HTR-8/SVneo (cell line): Measurements from ENCODE around the genes TICAM1, KDM4B and ZNRF4.

- RRBS: no CpG with 5 or more reads among the region's 2 CpGs
These were observed 15.1 kb downstream of the DPP9 start for GRCh38 chr19:4708599-4708879.

- RRBS: 58% methylated on average over 28 of the region's 58 CpGs
These were observed 10.1 kb downstream of the DPP9 start for GRCh38 chr19:4713245-4714312.

GRCh38 chr19:4717375-4718200, 6.1 kb downstream of the DPP9 start:
- RRBS: under 1% methylated on average over 7 of the region's 21 CpGs

DNA sequence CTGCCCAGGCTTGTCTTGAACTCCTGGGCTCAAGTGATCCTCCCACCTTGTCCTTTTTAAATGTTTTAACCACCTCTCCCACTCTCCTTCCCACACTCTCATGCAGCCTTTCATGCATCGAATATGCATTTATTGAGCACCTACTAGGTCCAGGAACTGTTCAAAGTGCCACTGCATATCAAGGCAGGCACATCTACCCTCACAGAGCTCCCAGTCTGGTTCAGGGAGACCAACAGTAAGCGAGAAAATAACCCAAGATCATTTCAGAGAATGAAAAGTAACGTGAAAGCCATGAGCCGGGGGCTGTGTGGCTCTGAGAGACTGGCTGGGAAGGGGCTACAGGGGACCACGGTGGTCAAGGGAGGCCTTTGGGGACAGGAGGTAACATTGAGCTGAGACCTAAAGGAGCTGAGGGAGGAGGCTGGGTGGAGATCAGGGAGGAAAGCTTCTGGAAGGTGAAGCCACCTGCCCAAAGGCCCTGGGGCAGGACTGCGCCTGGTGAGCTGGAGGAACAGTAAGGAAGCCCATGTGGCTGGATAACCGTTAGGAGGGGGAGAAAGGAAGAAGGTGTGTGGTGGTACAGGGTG, 997 bp downstream of the TICAM1 start:
- RRBS: no CpG with 5 or more reads among the region's 7 CpGs

DNA sequence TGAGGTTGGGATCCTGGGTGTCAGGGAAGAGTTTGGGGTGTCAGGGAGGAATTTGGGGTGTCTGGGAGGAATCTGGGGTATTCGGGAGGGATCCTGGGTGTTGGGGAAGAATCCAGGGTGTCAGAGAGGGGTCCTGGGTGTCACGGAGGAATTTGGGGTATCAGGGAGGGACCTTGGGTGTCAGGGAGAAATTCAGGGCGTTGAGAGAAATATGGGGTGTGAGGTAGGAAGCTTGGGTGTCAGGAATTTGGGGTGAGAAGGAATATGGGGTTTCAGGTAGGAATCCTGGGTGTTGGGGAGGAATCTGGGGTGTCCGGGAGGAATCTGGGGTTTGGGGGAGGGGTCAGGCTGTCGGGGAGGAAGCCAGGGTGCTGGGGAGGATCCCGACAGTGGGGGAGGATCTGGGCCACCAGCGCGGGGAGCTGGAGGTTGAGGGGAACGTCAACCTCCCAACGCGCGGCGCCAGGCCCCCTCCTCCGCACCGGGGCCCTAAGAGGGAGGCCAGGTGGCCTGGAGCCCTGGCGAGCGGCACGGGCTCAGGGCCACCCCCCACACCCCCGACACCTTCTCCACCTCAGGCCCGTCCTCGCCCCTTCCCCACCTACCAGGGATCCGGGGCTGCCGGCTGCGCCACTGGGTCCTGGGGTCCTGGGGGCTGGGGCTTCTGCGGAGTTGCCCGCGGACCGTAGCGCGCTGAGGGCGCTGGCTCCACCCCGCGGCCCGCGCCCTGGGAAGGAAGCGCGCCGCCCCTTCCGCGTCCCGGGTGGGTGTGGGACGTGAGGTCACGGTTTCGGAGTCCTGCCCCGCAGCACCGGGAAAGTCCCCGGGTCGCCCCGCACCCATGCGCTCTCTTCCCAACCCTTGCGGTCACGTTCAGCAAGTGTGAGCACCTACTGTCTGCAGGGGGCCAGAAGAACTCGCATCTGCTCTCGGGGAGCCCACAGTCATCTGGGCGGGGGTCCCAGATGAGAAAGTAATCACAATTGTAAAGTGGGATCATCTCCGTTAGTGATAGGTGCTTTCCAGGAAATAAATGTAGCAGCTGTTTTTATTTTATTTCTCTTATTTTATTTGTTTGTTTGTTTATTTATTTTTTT, at the start of gene TICAM1:
Gene TICAM1 (minus strand): TSS at position 704 of the 1,097 bp plus-strand sequence.
- RRBS: 3% methylated on average over 10 of the region's 56 CpGs

- RRBS: 2% methylated on average over 5 of the region's 35 CpGs
These were observed 2.5 kb downstream of the UHRF1 start for GRCh38 chr19:4911541-4912524.

DNA sequence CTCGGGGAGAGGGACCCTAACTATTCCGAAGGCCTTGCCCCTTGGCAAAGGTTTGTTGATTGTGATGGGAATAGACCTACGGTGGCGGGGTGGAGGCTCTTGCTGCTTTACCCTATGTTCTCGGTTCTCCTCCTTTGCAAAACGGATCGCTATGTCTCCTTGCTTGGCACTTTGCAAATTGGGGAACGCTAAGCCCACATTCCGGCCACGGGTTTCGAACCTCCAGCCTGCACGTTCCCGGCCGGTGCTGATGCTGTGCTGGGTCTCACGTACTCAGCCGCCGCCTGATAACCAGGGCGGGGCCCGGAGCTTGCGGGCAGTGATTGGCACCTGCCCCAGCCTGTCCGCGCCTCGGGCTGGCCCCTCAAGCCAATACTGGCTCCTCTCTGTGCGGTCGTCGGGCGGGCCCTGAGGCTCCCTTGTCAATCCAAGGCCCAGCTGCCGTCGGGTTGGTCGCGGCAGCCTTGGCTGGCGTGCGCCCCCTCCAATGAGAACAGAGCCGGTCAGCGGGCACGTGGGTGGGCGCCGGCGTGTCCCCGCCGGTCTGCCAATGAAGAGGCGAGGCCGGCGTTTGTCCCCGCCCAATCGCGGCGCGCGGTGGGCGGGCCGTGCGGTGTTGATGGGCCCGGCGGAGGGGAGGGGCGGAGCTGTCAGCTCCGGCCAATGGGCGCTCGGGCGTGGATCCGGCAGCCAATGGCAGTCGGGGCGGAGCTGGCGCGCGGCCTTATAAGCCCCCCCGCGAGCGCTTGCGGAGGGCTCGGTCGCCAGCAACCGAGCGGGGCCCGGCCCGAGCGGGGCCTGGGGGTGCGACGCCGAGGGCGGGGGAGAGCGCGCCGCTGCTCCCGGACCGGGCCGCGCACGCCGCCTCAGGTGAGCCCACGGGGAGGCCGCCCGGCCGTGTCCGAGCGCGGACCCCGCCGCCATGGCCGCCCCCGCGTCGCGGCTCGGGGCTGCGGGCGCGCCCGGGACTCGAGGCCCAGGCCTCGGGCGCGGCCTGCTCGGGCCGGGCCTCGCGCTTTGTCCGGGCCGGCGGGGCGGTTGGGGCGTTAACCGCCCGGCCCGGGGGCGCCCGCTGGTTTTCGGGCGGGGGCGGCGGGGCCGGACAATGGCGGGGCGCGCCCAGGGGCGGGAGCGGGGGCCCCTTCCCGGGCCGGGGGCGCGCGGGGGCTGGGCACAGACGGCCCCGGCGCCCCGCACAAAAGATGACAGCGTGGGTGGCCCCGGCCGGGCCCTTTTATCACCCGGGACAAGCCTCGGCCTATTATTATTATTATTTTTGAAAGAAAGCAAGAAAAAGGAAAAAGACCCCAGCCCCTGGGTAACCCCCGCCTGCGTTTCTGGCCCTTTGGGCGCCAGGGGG, at the start of gene KDM4B:
Gene KDM4B (plus strand): TSS at position 753 of the 1,360 bp plus-strand sequence.
- RRBS: 1% methylated on average over 82 of the region's 154 CpGs

DNA sequence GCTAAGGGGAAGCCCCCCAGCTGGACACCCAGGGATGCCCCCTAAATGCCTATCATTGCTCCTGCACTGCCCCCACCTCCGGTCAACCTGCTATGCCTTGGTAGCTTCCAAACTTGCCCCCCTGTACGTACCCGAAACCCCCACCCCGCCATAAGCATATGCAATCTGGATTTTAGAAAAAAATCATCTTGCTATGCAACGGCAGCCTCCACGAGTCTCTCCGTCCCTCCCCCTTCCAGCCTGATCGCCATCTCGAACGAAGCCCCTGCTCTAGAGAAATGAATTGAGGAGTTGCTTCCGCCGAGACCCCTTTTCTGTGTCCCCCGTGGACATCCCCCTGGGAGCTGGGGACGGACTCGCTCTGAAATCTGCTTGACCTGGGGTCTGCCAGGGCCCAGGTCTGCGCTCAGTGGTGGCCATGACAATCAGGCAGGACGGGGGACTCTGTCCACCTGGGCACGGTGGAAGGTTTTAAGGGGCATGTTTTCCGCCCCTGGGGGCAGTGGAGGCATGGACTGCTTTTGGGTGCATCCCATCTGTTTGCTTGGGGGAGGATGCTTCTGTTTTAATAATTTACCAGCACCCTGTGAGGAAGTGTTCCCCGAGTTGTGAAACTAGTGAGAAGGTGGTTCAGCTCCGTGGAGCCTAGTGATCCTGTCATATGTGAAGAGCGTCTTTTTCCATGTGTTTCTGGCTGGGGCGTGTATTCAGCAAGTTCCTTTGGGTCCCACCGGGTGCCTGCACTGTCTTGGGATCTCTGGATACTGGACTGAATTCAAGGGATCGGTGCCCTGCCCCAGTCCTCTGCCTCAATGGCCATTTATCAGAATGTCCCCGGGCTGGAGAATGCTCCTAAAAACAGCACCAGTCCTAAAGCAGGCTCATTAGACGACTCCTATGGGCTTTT, 1.1 kb downstream of the KDM4B start:
- RRBS: 24% methylated on average over 2 of the region's 27 CpGs

GRCh38 chr19:5052767-5053405, 84.0 kb downstream of the KDM4B start:
- RRBS: 96% methylated on average over 3 of the region's 22 CpGs

- RRBS: no CpG with 5 or more reads among the region's 51 CpGs
These were observed 107.7 kb downstream of the KDM4B start for GRCh38 chr19:5076352-5077195.

DNA sequence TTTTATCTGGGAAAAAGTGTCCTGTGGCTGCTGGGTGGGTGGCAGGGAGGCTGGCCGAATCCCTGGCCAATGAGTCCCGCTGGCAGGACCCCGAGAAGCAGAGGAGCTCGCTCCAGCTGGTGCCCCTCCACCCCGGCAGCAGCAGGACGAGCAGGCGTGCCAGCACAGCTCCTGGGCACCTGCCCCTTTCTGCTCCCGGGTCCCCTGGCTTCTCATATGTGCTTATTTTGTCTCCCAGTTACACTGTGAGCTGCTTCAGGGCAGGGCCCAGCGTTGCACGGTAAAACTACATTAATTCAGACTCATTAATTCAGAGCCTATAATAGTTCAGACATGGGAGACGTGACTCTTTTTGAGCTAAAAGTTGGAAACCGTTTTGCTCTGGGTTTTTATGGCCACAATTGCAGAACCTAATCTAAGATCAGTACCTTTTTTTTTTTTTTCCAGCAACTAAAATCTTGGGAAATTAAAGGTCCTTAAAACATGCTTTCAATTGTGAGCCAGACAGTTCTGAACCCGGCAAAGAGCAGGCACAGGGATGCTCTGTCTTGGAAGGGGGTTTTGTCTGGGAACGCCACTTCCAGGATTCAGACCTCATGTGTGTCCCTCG, 135.2 kb downstream of the KDM4B start:
- RRBS: 98% methylated on average over 4 of the region's 15 CpGs

DNA sequence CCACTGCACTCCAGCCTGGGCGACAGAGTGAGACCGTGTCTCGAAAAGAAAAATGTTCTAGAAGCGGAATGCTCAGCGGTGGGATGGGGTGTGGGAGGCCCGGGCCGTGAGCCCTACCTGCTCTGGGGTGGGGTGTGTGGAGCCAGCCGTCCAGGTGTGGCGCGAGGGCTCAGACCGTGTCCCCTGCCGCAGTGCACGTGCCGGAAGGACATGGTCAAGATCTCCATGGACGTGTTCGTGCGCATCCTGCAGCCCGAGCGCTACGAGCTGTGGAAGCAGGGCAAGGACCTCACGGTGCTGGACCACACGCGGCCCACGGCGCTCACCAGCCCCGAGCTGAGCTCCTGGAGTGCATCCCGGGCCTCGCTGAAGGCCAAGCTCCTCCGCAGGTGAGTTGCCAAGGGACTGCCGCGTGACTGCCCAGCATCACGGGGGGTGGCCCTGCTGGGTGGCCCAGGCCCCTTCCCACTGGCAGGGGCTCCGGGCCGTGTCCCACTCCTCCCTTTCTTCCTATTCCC, 141.6 kb downstream of the KDM4B start:
- RRBS: 98% methylated on average over 10 of the region's 34 CpGs

DNA sequence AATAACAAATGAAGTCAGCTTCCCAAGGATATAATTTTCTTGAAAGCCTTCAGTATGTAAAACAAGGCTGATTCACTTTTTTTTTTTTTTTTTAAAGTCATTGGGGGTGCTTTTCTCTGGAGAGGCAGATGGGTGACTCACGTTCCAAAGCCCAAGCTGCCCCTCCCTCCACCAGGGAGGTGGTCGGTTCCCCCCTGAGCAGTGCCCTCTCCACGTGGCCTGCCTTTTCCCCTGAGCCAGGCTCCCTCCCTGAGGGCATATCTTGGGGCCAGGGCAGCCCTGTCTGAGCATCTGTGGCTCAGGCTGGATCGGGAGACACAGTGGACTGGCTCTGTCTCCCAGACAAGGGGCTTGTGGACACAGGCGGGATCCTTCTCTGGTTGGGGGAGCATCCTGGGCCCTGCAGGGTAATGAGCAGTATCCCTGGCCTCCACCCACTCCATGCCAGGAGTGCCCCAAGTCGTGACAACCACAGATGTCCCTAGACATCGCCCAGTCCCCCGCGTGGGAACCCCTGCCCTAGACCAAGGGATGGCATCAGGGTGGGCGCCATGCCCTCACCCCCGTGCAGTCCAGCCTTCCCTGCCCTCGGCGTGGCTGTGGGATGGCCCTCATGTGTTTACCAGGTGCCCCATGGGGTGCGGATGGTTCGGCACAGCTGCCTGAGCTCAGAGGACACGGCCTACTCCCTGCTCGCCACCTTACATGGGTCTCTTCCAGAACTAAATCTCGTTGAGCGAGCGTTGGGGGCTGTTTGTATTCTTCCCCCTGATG, 144.5 kb downstream of the KDM4B start:
- RRBS: no CpG with 5 or more reads among the region's 20 CpGs

DNA sequence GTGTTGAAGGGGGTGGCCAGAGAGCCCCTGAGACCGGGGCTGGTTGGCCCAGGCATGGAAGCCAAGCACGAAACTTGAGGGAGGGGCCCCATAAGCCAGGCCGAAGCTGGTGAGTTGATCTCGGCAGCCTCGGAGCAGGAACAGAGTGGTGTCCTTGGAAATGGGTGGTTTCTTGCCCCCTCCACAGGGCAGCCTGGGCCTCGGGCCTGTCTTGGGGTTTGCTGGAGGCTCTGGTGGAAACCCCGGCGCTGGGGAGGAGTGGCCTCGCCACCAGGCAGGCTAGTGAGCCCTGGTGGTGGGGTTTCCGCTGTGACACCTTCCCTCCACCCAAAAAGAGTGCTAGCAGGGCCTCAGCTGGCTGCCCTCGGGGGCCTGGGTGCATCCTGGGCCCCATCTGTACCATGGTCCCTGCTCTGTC, 157.9 kb downstream of the KDM4B start:
- RRBS: 90% methylated on average over 1 of the region's 11 CpGs

DNA sequence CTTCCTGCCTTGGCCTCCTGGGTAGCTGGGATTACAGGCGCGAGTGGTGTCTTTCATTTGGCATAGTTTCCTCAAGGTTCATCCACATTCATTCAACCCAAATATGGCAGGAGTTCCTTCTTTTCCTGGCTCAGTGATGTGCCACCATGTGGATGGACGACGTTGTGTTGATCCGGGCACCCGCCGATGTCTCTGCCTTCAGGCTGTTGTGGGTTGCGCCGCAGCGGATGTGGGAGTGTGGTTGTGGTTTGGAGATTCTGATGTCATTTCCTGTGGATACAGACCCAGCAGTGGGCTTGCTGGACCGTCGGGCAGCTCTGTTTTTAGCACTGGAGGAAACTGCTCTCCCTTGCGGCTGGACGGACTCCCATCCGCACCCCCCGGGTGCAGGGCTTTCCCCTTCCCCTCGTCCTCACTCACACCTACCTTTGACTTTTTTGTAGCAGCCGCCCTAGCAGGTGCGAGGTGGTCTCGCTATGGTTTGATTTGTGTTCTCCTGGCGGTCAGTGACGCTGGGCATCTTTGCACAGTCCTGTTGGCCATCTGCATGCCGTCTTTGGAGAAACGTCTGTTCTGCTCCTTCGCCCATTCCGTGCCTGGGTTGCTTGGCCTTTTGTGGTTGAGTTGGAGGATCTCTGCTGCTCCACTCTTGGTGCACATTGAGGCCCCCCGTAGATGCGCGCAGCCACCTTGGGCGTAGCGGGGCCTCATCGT, 170.4 kb downstream of the KDM4B start:
- RRBS: no CpG with 5 or more reads among the region's 32 CpGs

GRCh38 chr19:5147848-5148731, 179.2 kb downstream of the KDM4B start:
- RRBS: 98% methylated on average over 6 of the region's 47 CpGs

DNA sequence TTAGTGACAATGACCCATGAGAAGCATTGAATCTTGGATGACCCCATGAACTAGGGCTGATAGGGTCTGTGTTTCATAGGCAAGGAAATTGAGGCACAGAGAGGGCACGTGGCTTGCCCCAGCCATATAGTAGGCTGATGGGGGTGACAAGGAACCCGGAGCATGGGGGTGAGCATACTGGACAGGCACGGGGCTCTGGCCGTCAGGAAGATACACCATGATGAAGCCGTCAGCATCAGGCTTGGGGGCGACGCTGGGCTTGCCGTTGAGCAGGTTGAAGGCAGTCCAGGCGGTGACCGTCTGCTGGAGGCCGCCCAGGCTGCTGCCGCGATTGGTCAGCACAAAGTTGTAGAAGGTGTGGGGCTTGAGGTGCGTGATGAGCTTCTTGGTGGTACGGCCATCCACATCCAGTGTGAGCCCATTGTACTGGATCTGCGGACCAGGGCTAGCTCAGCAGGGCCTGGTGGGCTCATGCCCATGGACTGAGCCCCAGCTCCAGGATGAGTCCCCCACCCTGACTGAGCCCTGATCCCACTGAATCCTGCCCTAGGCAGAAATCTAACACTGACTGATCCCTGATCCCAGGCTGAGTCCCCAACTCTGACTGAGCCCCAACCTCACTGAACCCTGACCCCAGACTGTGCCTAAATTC, 119.7 kb downstream of the PTPRS start:
- RRBS: no CpG with 5 or more reads among the region's 16 CpGs

DNA sequence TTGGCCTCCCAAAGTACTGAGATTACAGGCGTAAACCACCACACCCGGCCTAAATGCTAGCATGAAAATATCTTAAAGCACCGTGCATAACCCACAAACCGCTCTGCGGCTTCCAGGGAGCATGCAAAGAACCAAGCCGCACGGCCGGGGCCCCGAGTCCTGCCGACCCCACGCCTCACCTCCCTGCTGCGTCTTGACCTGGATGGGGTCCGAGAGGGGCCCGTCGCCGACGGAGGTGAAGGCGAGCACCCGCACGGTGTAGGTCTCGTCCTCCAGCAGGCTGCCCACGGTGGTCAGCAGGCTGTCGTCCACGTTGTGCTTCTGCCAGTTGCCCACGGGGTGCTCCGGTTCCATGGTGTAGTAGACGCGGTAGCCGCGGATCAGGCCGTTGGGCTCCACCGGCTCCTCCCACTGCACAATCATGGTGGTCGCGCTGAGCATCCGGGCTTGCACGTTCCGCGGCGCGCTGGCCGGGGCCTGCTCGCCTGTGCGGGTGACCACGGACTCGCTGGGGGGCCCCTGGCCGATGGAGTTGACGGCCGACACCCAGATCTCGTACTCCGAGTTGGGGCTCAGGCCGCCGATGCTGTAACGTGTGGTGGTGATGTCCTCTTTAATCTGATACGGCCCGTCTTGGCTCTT, 96.8 kb downstream of the PTPRS start:
- RRBS: 98% methylated on average over 10 of the region's 55 CpGs

DNA sequence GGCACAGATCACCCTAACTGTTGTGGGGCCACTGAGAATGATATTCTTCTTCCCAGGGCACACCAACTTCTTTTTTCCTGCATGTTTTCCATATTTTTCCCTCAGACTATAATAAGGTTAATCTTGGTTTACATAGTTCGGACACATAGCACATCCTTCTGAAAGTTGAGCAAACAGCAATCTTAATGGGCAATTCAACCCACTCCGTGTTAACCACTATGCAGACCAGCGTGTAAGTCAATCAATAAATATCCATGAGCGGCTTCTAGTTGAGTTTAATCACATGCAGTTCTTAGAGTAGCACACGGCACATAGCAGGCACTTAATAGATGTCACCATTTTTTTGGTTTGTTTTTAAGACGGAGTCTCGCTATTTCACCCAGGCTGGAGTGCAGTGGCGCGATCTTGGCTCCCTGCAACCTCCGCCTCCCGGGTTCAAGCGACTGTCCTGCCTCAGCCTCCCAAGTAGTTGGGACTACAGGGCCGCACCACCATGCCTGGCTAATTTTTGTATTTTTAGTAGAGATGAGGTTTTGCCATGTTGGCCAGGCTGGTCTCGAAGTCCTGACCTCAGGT, 11.9 kb upstream of the PTPRS start:
- RRBS: no CpG with 5 or more reads among the region's 14 CpGs

DNA sequence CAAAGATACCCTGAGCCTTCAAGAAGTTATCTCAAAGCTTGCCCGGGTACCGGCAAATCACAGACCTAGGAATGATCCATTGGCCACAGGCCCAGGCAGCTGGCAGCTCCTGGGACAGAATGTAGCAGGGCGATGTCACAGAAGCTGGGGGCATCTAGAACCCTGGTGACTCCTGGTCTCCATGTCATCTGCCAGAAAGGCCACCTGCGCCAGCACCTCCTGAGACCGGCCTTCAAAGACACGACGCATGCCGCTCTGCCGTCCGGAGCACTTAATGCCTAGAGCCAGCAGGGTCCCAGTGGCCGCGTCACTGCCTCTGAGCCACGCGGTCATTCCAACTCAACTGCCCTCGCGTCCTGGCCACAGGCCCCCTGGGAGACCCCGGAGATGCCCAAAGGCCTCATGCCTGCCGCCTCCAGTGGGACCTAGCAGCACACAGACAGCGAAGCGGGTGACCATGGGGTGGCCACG, at the start of gene ZNRF4:
Gene ZNRF4 (plus strand): TSS at position 173 of the 471 bp plus-strand sequence.
- RRBS: 91% methylated on average over 9 of the region's 21 CpGs